Breast epithelium (tissue), 2 donors: ENCODE results near the genes GPRC5C, CD300C, CD300LD and ARMC7.

DNA sequence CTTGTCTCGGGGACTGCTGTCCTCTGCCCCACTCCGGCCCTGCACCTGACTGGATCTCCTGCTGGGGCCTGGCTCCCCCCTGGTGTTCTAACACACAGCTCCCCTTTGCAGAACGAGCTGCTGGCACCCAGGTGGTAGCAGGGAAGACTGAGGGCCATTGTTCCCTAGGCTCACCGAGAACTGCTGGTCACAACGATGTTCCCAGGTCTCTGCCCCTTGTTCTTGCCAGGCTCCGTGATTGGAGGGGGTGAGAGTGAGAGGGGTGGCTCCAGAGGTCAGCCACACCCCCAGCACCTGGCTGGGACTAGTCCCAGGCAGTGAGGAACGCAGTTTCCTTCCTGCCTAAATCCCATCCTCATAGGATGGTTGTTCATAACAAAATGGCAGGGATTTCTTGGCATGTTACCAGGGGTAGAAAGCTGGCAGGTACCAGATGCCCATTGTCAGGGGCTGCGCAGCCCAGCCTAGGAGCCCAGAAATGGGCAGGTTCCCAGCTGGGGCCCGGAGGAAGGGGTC is 52.1 kb upstream of the CDC42EP4 start:
- PRO-cap = no peak
- RAMPAGE, long total RNA, 2 experiments = no peak in any of the 2 experiments

DNA sequence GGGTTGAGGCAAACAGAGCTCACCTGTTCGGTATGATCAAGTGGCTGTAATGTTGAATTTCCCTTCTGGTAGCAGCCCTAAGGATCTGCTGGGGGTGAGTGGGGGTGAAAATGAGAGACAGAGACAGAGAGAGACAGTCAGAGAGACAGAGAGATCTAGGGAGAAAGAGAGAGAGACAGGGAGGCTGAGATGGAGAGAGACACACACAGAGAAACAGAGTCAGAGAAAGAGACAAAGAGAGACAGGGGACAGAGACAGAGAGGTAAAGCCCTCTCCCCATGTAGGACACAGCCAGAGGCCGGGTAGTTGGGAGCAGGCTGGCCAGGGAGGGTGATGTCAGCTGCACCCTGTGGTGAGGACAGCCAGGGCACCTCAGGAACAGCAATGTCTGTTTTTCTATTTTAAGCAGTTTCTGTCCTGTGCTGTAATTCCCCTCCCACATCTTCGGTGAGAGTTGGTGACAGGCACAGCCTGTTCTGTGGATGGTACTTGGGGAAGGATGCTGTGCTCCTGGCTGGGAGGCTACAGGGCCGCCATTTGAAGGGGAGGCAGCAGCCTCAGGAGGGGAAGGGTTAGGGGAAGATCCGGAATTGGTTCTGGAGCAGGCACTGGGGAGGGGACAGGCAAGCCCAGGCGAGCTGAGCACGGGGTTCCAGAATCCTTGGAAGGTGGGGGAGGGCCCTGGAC is 163.6 kb downstream of the SDK2 start:
- PRO-cap = no peak
- RAMPAGE, long total RNA, 2 experiments = no peak in any of the 2 experiments

DNA sequence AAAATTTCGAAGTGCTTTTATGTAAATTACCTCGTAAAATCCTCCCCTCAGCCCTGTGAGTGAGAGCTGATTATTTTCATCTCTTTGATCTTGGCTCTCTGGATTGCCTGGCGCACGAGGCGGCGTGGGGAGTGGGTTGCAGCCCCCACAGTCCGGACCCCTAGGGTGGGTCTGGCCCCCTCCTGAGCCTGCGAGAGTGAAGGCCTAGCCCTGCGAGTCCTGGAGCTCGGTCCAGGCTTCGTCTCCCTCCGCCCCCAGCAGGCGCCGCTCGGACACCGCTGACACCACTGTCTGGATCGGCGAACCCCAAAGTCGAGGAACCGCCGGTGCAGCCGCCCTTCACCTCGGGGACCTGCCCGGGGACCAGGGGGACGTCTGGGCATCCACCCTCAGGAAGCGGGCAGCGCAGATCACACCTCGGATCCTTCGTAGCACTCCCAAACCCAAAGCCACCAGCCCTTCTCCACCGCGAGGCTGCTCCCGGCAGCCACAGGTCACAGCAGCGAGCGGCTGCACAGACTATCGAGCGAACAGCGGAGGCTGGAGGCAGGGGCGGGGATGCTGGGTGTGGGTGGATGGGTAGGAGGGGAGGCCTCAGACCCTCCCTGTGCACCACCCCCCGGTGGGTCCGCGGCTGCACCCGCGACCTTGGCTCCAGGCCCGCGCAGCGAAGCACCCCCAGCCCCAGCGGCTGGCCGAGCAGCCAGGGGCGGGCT is 1.3 kb downstream of the SDK2 start:
- PRO-cap = no peak
- RAMPAGE, long total RNA, 2 experiments = no peak in any of the 2 experiments

DNA sequence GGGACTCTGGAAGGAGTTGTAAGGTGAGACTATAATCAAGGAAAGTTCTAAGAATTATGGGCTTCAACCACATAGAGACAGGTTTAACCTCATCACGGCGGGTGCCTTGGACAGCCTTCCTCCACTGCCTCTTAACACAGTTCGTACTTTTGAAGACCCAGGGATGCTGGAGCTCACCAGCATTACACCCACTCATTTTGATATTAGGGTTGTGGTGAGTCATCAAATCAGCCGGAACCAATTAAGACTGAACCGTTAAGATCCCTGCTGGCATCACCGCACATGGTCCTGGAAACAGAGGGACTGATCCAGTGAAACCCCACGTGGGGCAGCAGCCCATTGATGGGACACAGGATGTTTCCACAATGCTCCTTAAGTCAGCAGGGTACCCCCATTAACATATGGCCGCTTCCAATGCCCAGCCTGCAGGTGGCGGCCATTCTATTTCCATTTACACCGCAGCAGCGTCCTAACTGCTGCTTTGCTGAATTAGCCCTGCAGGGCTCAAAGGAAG is 176.6 kb upstream of the SDK2 start:
- PRO-cap = no peak
- RAMPAGE, long total RNA, 2 experiments = no peak in any of the 2 experiments

DNA sequence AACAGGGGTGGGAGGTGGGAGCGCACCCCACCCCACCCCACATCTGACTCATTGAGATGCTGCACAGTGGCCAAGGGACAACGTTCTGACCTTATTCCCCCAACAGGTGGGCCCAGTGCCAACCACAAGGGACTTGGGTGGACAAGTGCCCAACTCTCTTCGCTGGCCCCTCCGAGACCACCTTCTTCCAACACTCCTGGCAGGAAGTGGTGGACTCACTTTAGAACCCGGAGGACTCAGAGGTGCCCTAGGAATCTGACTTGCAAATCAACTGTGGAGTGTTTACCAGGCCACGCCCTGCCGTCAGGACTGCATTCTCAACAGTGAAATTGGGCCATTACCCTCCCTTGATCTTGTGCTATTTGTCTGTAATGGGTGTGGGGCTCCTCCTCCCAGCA is 212.3 kb upstream of the RPL38 start:
- PRO-cap = no peak
- RAMPAGE, long total RNA, 2 experiments = no peak in any of the 2 experiments

DNA sequence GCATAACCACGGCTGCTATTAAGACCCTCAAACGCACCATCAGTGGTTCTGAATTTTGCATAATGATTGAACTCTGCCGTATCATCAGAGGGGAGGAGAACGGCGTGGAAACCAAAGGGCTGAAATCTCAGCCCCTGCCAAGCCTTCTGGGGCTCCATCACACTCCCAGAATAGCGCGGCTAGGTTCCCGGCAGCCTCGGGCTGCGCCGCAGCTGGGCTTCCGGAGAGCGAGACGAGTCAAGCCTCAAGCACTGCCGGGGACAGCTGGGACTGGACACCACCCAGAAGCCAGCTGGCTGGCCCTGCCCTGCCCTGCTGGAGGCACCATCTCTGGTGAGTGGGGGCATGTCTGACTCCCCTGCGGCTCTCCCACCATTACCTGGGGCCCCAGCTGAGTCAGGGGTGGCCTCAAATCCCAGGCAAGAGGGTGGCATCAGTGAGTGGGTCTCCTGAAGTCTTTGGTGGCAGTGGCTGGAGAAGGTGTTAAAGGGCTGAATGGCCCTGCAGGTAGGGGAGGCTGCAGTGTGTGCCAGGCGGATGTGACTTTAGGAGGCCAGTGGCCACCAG is 7.2 kb upstream of the GPRC5C start:
- PRO-cap = no peak
- RAMPAGE, long total RNA, 2 experiments = no peak in any of the 2 experiments

DNA sequence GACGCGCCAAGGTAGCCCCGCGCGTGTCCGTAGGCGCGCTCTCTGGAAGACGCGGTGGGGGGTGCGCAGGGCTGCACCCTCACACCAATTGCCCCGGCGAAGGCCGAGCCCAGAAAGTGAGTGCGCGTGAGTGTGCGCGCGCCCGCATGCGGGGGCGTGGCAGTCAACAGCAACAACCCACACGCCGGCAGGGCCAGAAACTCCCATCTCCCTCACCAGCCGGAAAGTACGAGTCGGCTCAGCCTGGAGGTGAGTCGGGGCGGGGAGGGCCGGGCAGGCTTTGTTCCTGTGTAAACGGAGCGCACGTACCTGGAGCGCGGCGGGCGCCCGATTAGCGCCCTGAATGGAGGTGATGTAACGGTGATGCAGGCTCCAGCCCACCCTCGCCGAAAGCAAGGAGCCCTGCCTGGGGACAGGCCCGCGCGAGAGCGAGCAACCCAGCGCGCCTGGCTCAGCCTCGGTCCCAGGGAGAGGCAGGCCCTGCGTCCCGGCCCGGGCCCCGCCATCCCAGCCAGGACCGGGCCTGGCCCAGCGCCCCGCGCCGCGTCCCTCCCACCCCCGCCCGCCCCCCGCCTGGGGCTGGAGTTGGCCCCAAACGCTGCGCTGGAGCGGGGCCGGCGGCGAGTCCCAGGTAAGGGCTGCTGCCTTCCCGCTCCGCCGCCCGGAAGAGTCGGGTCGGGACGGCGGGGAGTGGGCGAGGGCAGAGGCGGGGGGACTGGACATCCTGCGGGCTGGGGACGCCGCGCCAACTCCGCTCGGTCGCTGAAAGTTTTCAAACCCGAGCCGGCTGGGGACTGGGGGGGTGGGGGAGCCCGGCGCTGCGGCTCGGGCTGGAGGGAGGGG is at the start of gene GPRC5C:
Gene GPRC5C (plus strand): TSS at position 196 of the 843 bp plus-strand sequence.
- PRO-cap = bidirectional peak, plus-strand start at position 241 of the sequence, minus-strand start at position 111 of the sequence
- RAMPAGE, long total RNA, 2 experiments = no peak in any of the 2 experiments

DNA sequence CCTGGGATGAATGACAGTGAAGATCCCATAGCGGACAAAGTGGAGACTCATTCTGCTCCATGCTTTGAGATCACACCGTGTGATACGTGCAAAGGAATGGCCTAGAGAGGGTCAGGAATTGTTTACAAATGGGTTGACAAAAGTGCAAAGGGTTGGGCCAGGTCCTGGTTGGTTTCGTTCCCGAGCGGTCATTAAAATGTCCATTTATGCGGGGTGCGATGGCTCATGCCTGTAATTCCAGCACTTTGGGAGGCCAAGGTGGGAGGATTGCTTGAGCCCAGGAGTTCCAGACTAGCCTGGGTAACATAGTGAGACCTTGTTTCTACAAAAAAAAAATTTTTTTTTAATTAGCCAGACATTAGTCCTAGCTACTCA is 15.9 kb downstream of the GPRC5C start:
- PRO-cap = no peak
- RAMPAGE, long total RNA, 2 experiments = no peak in any of the 2 experiments

- PRO-cap = no peak
- RAMPAGE, long total RNA, 2 experiments = no peak in any of the 2 experiments
Observed at GRCh38 chr17:74468862-74469379, 2.5 kb downstream of the CD300A start.

GRCh38 chr17:74545752-74546483 is at the start of gene CD300C:
Gene CD300C (minus strand): TSS chr17:74546115.
- PRO-cap = unidirectional peak, minus-strand start at chr17:74546030; unidirectional peak, minus-strand start at chr17:74546090
- RAMPAGE, long total RNA, 2 experiments = start-site peak on the minus strand in 1 of 2 experiments, at chr17:74546115-74546165 at its widest, 6 reads per replicate

DNA sequence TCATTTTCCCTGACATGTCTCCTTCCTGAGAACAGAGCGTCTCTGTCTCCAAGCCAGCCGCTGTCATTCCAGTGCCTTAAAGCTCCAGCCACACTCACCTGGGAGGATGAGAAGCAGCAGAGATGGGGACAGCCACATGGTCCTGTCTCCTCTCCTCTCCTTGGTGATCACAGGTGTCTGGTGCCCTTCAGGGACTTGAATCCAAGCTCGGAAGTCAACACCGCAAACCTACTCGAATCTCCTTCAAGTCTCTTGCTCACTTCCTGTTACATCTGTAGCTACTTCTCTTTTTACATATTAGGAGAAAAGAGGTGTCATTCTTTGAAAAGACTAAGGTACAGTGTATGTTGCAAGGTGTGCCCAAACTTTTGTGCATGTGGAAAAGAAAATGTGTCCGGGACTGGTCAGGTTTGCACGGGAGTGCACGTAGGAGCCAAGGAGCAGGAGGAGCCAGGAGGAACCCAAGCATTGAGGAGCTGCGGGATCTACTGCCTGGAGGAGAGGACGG is at the start of gene CD300LD:
Gene CD300LD (minus strand): TSS at position 219 of the 508 bp plus-strand sequence.
- PRO-cap = no peak
- RAMPAGE, long total RNA, 2 experiments = no peak in any of the 2 experiments

DNA sequence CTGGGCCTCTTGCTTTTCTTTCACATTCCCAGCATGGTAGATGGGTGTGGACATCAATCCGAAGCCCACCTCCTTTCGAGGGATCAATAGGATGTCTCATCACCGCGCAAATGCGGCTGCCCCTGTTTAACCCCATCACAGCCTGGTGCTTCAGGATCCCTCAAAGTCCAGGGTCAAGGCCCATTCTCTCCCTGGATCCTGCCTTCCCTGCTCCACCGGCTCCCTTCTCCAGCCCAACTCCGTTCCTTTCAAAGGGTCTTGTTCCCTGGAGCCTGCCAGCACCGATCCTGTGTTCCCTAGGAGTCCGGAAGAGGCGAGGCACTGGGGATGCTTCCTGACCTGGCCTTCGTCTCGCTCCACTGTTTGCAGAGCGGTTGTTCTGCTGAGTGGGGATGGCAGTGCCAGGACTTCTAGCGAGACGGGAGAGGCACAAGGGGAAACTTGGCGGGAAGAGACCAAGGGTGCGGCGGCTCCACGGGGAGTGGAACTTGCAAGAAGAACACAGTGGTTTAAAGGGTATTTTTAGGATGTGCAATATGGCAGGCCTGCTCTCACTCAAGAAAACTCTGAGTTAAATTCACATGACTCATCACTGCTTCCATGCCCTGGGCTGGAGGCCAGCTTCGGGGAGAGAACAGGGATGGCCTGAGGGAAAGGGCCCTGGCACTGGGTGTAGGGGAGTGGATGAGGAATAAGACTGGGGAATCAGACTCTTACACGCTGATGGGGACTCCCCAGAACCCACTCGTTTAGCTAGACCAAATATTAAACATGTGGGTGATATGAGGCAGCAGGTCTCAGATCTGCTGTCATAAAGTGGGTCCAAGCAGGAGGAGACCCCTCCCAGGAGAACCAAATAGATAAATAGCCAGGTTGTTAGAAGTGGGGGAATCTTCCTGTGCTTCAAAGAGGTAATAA is 13.2 kb upstream of the CD300LD start:
- PRO-cap = no peak
- RAMPAGE, long total RNA, 2 experiments = no peak in any of the 2 experiments

DNA sequence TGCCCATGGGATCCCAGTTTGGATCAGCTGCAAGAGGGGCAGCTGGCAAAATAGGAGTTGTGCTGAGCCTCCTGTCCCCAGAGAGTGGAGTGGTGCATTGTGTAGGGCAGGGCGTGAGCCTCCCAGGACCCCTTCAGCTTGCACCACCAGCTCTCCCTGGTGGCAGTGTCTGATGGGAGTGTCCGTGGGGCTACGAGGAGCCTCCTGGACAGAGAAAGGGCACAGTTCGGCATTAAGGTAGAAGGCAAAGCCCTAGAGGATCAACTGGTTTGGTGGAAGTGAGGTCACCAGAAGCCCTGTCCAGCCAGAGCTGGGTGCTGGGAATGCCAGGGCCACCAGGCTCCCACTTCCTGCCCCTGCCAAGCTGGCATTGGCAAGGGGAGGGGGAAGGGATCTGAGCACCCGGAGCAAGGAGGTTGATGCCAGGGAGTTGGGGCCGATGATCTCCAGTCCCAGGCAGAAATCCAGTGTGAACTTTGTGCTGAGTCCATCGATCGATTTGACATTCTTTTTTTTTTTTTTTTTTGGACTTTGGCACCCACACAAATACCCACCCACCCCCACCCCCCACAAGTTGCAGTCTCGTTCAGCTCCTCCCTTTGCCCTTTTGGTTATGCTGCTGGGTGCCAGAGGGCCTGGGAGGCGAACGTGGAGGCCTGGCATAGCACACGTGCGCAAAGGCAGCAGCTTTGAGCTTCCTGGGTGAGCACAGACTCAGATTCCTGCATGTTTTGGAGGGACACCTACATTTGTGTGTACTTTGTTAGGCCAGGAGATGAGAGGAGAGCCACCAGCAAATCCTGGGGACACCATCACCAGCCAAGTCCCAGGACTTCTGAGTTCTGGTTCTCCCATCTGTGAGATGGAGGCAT is 2.0 kb downstream of the NHERF1 start:
- PRO-cap = no peak
- RAMPAGE, long total RNA, 2 experiments = no peak in any of the 2 experiments

GRCh38 chr17:74839047-74839600 is 20.6 kb downstream of the GRIN2C start:
- PRO-cap = no peak
- RAMPAGE, long total RNA, 2 experiments = no peak in any of the 2 experiments

DNA sequence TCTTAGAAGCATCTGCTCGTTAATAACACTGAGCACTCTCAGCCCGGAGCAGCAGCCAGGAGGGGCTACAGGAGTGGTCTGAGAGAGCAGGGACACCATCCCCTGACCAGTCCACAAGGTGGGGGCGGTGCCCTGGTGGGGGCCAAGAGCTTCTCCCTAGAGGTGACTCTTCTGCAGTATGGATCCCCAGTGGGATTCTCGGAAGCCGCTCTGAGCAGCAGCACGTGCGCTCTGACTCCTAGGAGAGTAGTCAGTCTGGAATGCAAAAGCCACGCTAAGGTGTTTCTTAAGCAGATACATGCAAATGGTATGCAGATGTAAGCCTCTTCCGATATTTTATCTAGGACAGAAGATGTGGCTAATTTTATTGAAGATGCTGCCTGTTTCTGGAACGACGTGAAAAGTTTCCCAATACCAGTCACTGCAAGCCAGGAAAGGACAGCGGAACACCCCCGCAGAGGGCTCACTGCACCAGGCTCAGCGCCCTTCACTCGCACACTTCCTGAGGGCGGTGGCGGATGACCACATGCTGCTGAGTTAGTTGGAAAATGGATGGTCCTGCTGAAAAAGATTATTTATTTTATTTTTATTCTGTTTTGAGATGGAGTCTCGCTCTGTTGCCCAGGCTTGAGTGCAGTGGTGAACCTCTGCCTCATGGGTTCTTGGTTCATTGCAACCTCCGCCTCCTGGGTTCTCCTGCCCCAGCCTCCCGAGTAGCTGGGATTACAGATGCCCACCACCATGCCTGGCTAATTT is 10.2 kb downstream of the FADS6 start:
- PRO-cap = no peak
- RAMPAGE, long total RNA, 2 experiments = no peak in any of the 2 experiments

- PRO-cap = no peak
- RAMPAGE, long total RNA, 2 experiments = no peak in any of the 2 experiments
Observed at GRCh38 chr17:74952084-74952895, 16.6 kb downstream of the OTOP3 start.

- PRO-cap = no peak
- RAMPAGE, long total RNA, 2 experiments = no peak in any of the 2 experiments
Observed at GRCh38 chr17:74970260-74970987, 2.1 kb downstream of the HID1 start.

DNA sequence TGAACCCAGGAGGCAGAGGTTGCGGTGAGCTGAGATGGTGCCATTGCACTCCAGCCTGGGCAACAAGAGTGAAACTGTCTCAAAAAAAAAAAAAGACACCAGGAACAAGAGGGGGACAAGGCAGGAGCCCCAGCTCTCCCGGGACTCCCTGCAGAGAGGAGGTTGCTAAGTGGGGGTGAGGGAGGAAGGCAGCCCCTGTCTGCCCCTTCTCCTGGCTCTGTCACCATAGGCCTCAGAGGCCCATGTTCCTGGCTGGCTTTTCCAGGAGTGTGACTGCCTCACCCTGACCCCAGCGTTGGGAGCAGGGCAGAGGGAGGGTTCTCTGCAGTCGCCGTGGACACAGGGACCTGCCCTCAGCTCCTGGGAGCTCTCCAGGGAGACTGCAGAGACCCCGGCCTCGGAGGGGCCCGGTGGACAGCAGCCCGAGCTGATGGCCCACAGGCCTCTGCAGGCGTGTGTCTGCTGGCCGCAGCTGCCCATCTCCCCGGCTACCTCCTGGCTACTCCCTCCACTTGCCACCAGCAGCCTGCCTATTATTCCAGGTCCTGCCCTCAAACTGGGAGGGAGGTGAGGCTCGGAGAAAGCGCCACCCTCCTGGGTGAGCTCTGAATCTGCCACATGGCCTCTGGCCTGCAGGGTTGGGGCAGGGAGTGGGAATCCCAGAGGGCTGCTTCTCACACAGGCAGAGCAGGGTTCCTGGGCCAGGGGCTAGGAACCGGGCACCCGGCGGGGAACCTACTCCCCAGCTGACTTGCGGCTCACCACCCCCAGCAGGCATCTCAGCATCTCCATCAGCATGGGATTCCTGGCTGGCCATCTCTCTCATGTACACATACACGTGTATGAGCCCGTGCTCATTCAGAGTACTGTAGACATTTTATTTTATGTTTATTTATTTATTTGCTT is 7.1 kb downstream of the SLC16A5 start:
- PRO-cap = no peak
- RAMPAGE, long total RNA, 2 experiments = no peak in any of the 2 experiments

DNA sequence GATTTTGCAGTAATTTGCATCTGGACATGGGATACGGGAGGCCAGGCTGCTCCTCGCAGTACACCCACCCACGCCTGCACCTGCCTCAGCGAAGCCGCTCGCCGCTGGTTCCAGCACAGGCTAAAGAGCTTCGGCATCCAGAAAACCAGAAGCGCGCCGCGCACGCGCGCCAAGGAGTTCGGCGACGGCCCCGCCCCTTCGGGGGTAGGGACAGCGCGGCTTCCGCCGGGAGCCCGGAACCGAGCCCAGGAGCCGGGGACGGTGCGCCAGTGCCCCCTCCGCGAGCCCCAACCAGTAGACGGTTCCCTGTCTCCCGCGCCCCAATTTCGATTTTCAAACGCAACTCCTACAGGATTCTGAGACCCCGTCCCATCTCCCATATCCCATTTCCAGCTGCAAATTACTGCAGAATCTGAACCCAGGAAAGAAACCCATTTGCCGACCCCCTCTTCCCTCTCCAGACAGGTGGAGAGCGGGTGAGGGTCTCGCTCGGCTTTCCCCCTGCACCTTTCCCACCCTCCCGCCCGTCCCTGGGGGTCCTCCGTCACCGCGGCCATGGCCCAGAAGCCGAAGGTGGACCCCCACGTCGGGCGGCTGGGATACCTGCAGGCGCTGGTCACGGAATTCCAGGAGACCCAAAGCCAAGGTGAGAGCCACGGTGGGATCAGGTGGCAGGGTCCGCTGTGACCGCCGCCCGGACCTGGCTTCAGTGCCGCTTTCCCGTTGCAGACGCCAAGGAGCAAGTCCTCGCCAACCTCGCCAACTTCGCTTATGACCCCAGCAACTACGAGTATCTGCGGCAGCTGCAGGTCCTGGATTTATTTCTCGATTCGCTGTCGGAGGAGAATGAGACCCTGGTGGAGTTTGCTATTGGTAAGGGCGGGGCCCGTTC is at the start of gene ARMC7:
Gene ARMC7 (plus strand): TSS at position 236 of the 892 bp plus-strand sequence.
- PRO-cap = bidirectional peak, plus-strand start at position 238 of the sequence, minus-strand start at position 122 of the sequence
- RAMPAGE, long total RNA, 2 experiments = no peak in any of the 2 experiments

DNA sequence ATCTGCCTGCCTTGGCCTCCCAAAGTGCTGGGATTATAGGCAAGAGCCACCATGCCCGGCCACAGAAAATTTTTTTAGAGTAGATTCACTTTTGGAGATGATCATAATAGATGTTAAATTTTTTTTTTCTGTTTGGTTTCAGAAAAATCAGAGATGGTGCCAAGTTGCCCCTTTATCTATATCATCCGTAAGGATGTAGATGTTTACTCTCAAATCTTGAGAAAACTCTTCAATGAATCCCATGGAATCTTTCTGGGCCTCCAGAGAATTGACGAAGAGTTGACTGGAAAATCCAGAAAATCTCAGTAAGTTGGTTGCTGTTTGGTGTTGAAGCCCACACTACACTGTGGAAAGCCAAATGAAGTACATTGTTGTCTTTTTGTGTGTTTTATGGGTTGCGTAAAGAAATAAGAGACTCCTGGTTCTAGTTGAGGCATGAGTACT is 4.2 kb downstream of the NUP85 start:
- PRO-cap = no peak
- RAMPAGE, long total RNA, 2 experiments = no peak in any of the 2 experiments